ENCODE results near the genes TTBK2, UBR1 and TGM5.

- PRO-cap, result no peak
- RRBS, result no CpG with 5 or more reads among the region's 5 CpGs
Observed at GRCh38 chr15:41926528-41927245, 32.8 kb upstream of the SPTBN5 start.

DNA sequence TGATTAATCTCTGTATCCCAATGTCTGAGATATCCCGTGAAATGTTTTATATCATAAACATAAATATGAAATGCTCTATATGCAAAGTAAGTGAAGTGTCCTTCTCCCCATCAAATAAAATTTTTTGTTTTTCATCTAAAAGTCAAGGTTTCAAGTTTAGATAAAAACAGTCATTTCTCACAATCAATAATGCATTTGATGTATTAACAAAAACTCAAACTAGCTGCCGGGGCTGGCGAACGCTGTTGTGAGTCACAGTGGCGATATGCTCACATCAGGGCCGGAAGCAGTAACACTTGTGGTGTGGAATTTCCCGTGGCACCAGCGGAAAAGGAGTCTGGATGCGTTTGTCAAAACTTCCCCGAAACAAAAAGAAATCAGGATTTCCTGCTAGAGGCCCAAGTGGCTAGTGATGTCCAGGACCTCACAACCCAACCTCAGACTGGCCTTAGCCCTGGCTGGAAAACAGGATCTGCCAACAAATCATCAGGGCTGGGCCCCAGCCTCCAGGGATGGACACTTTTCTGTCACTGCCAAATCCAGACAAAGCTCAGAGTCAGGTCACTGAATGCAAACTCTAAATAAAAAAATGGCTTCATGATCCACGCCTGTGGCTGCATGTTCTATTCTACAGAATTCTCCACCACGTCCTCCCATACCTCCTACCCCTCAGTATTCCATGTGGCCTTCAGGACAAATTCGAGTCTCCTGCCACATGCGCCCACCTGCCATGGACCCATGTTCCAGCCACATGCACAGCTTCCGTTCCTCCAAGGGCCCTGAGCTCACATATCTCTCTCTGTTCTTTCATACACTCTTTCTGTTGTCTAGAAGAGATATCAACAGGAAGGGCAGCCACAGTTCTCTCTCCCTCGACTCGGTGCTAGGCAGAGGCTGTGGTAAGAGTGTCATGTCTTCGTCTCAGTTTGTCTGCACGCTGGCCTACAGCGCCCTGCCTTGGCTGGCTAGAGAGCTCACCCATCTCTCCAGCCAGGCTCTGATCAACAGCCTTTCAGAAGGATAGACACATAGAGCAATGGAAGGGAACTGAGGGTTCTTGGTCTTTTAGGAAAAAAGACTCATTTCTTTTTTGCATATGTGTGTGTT is 35.5 kb downstream of the EHD4 start:
- PRO-cap, result no peak
- RRBS, result 54% methylated on average over 5 of the region's 20 CpGs

- PRO-cap, result no peak
- RRBS, result no CpG with 5 or more reads among the region's 14 CpGs
Observed at GRCh38 chr15:41965794-41966866, 6.2 kb downstream of the EHD4 start.

DNA sequence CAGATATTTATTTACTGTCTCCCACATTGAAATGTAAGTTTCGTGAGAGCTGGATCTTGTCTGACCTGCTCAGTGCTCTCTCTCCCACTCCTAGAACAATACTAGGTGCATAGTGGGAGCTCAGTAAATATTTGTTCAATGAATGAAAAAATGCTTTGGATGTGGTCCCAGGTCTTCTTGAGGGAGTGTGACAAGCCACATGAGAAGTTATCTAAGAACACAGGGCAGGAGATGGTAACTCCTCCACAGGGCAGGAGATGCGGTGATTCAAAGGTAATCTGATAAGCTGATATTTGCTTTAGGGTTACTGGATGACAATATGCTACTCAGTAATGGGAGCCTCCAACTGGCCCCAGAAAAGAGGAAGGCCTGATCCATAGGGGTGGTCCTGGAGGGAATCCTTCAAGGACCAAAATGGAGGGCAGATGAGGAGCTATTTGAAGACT is 25.8 kb upstream of the PLA2G4E start:
- PRO-cap, result no peak
- RRBS, result no CpG with 5 or more reads among the region's 2 CpGs

GRCh38 chr15:42060532-42061222 is 33.7 kb downstream of the PLA2G4D start:
- PRO-cap, result no peak
- RRBS, result no CpG with 5 or more reads among the region's 7 CpGs

GRCh38 chr15:42155754-42156470 is 524 bp downstream of the PLA2G4F start:
- PRO-cap, result no peak
- RRBS, result 84% methylated on average over 2 of the region's 25 CpGs

- PRO-cap, result no peak
- RRBS, result no CpG with 5 or more reads among the region's 2 CpGs
Observed at GRCh38 chr15:42421381-42421900, 62.1 kb downstream of the CAPN3 start.

DNA sequence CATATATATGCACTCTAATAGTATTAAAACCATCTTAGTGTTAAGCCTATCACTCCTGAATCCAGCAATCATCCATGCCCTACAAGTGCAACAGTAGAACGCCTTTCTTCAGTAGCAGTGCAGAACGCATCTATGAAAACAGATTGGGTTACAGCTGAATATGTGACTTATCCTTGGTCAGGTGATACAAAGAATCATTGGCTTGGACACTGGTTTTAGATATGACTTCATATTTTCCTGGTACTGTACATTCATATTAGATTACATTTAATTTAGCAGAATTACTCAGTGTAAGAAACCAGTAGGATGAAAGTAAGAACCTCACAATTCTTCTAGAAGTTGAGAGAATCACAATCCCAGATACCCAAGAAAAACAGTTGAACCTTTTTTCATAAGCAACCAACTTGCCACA is 43.3 kb downstream of the ZNF106 start:
- PRO-cap, result no peak
- RRBS, result no CpG with 5 or more reads among the region's 2 CpGs

- PRO-cap, result no peak
- RRBS, result no CpG with 5 or more reads among the region's 11 CpGs
Observed at GRCh38 chr15:42508083-42508780, 12.8 kb downstream of the SNAP23 start.

GRCh38 chr15:42545003-42545467 is 3.6 kb downstream of the LRRC57 start:
- PRO-cap, result no peak
- RRBS, result no CpG with 5 or more reads among the region's 4 CpGs

GRCh38 chr15:42547727-42548678 is 590 bp downstream of the LRRC57 start:
- PRO-cap, result bidirectional peak, plus-strand start at chr15:42548349, minus-strand start at chr15:42548292
- RRBS, result no CpG with 5 or more reads among the region's 44 CpGs

GRCh38 chr15:42622250-42622785 is 46.9 kb downstream of the STARD9 start:
- PRO-cap, result no peak
- RRBS, result no CpG with 5 or more reads among the region's 5 CpGs

GRCh38 chr15:42734278-42734815 is 2.6 kb downstream of the CDAN1 start:
- PRO-cap, result no peak
- RRBS, result no CpG with 5 or more reads among the region's 6 CpGs

GRCh38 chr15:42920119-42920939 is at the start of gene TTBK2:
Gene TTBK2 (minus strand): TSS chr15:42920778.
- PRO-cap, result bidirectional peak, plus-strand start at chr15:42920623, minus-strand start at chr15:42920619; bidirectional peak, plus-strand start at chr15:42921070, minus-strand start at chr15:42920776
- RRBS, result under 1% methylated on average over 14 of the region's 76 CpGs

- PRO-cap, result no peak
- RRBS, result 85% methylated on average over 3 of the region's 28 CpGs
Observed at GRCh38 chr15:42921224-42922143, 906 bp upstream of the TTBK2 start.

GRCh38 chr15:43105784-43106558 is at the start of gene UBR1:
Gene UBR1 (minus strand): TSS chr15:43106038.
- PRO-cap, result bidirectional peak, plus-strand start at chr15:43106152, minus-strand start at chr15:43106035
- RRBS, result under 1% methylated on average over 9 of the region's 36 CpGs

GRCh38 chr15:43189721-43190557 is 4.7 kb downstream of the CCNDBP1 start:
- PRO-cap, result no peak
- RRBS, result no CpG with 5 or more reads among the region's 7 CpGs

DNA sequence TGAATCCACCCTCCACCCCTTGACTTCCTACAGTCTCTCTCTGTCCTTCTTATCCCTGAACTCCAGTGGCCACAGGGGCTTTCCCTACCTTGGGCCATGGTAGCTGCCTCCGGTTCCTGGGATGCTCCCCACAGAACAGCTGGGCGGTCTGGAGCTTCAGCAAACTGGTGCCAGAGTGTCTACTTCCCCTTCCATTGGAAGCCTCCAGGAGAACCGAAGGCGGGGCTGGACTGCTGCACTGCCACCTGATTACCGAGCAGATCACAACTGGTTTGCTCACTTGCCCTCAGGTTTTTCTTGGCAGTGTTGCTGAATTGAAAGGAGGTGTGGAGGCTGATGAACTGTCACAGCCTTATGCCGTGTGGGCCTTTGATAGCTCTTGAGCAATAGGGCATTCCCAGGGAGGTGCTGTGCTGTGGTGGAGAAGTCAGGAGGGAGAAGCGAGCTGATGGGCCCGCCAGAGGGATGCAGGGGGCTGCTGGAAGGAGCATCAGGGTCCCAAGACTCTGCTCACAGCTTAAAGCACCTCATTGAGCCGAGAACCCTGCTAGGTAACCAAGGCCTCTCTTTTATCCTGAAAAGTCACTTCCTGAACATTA is at the start of gene TGM5:
TGM5 (minus strand) TSS at position 177 of the 599 bp plus-strand sequence.
- PRO-cap, result no peak
- RRBS, result no CpG with 5 or more reads among the region's 9 CpGs

- PRO-cap, result no peak
- RRBS, result no CpG with 5 or more reads among the region's 10 CpGs
Observed at GRCh38 chr15:43292627-43293181, 9.4 kb downstream of the TGM7 start.

DNA sequence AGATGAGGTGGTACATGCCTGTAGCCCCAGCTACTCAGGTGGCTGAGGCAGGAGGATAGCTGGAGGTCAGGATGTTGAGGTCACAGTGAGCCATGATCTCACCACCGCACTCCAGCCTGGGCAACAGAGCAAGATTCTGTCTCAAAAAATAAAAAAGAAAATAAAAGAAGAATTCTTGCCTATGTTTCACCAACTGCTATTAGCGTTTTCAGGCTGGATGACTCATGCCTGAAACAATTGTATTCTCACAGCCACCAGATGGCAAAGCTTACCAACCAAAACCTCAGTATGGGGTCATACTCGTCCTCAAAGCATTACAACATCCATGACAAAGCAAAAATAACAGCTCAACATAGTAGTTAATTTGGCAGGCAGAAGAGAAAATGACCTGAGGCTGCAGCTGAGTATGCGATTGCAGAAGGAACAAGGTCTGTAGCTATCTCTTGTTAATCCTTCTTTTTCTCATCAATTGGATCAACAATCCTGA is 52.2 kb downstream of the TP53BP1 start:
- PRO-cap, result no peak
- RRBS, result no CpG with 5 or more reads among the region's 4 CpGs

Data from MCF 10A (cell line).